Measurements from ENCODE around the gene CMC1.

- RRBS = no CpG with 5 or more reads among the region's 14 CpGs
Measured at GRCh38 chr3:25663366-25663771, 1.3 kb downstream of the TOP2B start.

DNA sequence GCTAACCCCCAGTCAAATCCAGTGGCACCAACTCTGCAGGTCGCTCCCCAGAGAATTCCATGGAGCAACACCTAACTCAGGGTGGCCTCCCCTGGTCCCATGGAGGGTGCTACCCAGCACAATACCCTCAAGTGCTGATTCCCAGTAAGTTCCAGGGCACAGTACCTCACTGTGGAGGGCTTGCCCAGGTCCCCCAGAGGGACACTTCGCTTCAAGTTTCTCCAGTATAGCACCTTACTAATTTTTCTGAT, 231.1 kb downstream of the NEK10 start:
- RRBS = no CpG with 5 or more reads among the region's 2 CpGs

DNA sequence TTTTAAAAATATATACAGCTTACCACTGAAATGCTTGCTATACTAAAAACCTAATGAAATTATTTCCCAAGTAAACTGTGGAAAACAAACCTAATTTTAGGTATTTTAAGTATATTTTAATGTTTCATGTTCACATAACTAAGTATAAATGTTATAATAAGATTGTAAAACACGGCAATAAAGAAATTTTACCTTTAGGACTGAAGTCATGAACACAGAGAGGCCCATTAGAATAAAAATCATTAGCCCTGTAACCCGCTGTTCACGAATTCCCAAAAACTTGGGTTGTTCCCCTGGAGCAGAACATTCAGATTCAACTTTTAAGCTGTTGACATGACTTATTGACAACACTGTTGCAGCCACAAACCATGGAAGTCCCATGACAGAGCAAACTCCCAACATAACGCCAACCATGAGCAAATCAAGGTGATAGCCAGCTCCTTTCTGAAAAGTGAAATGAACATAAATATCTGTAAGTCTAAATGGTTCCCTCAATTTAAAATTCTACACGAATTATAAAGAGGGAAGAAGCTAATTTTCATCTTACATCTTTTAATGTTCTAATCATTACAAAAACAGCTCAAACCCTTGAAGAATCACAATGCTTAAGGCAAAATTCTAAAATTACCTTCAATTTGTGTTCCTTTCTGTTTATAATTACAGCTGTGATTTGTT, 25.3 kb upstream of the NEK10 start:
- RRBS = no CpG with 5 or more reads among the region's 5 CpGs

DNA sequence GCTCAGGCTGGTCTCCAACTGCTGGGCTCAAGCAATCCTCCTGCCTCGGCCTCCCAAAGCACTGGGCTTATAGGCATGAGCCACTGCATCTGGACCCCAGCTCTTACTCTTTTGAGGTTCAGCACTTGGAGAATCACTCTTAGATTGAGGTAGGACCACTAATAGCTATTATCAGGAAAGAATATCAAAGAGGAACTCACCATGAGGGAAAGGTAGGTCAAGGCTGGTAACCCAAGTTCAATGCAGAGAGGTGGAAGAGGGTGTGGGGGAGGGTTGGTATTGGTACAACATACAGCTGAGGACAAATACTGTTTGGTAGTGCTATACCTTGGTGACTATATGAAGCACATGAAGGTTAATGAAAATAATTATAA, 81.1 kb downstream of the EOMES start:
- RRBS = no CpG with 5 or more reads among the region's 1 CpG

- RRBS = no CpG with 5 or more reads among the region's 12 CpGs
Measured at GRCh38 chr3:27719842-27720268, 2.3 kb downstream of the EOMES start.

- RRBS = no CpG with 5 or more reads among the region's 7 CpGs
Measured at GRCh38 chr3:28139115-28139747, 102.2 kb upstream of the CMC1 start.

- RRBS = 2% methylated on average over 28 of the region's 72 CpGs
Measured at GRCh38 chr3:28241133-28242187, at the start of gene CMC1. Gene CMC1, plus strand, starts transcription at chr3:28241619.

DNA sequence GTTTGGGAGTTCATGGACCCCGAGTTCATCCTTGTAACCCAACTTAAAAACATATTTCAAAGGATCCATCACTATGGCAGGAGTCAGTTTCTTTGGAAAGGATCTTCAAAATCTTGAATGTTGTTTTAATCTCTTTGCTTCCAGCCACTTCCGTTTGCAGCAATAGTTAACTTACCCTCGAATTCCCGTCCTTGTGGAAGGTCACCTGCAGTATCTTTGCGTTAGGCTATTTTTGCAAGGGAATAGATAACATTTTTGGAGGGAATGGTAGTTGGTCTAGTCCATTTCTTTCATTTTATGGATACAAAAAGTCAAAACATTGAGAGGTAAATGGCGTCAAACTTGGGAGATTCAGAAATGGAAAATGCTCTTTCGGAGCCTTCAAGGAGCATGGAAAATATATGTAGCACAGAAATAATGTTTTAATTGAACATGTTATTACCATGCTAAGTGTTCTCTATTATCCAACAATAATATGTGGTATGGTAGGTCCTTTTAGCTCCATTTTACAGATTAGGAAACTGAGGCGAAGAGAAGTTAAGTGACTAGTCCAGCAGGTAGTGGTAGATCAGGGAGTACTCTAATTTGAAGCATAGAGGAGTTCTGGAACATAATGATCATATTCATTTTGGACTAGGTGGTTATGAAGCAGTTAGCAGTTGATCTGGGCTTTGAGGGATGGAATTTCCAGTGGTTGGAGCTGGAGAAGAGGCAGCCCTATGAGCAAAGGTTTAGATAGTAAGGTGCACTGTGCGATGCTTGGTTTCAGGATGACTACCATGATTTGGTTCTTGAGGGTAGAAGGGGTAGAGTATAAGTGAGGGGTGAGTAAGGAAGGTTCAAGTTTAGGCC, 995 bp downstream of the CMC1 start:
- RRBS = no CpG with 5 or more reads among the region's 9 CpGs

DNA sequence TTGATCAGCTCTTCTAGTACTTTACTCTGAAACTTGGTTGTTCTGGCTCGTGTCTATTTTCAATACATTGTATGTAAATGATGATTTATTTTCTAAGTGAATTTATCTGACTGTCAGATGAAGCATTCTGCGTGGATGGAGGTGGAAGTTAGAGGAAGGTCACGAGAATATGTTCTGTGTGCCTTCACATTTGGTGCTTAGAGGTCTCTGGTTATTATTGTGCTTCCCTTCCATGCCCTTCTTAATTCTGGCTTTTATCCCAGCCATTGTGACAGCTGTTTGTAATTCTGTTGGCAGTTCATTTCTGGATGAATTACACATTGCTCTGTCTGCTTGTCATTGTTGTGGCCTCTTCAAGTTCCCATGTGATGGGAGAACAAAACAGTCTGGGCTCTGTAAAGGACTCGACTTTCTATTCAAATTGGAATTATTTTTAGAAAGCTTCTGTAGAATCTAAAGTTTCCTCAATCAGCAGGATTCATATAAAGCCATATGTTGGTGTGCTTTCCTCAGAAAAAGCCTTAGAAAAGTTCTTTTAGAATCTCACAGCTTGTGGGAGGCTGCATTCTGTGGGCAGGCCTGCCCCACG, 397.3 kb upstream of the AZI2 start:
- RRBS = no CpG with 5 or more reads among the region's 5 CpGs

DNA sequence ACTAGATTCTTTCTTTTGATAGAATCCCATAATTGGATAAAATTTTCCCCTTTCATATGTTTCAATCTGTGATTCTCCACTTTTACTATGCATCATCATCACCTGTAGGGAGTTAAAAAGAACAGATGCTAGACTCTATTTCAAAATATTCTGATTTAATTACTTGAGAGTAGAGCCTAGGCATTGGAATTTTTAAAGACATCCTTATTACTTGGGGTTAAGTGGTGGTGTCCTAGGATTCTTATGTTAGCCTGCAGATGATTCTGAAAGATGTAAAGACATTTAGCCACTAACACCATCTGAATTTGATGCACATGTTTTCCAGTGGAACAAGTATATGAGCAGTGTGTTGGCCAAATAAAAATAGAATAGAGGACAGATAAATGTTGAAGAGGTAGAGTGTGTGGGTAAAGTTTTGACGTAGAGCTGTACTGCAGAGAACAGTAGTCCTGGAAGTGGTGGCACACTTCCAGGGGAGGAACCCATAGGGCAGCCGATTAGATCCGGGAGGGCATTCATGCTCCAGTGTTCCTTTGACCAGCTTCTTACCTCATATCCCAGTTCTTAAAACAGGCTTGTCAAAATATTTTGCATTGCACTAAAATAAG, 429.0 kb upstream of the AZI2 start:
- RRBS = no CpG with 5 or more reads among the region's 3 CpGs

GRCh38 chr3:29279663-29280097, 1.2 kb upstream of the RBMS3 start:
- RRBS = no CpG with 5 or more reads among the region's 9 CpGs

GRCh38 chr3:29381621-29382157, 100.8 kb downstream of the RBMS3 start:
- RRBS = no CpG with 5 or more reads among the region's 1 CpG

- RRBS = no CpG with 5 or more reads among the region's 2 CpGs
Measured at GRCh38 chr3:29598548-29599259, 317.8 kb downstream of the RBMS3 start.

- RRBS = no CpG with 5 or more reads among the region's 1 CpG
Measured at GRCh38 chr3:29694888-29695270, 414.0 kb downstream of the RBMS3 start.

DNA sequence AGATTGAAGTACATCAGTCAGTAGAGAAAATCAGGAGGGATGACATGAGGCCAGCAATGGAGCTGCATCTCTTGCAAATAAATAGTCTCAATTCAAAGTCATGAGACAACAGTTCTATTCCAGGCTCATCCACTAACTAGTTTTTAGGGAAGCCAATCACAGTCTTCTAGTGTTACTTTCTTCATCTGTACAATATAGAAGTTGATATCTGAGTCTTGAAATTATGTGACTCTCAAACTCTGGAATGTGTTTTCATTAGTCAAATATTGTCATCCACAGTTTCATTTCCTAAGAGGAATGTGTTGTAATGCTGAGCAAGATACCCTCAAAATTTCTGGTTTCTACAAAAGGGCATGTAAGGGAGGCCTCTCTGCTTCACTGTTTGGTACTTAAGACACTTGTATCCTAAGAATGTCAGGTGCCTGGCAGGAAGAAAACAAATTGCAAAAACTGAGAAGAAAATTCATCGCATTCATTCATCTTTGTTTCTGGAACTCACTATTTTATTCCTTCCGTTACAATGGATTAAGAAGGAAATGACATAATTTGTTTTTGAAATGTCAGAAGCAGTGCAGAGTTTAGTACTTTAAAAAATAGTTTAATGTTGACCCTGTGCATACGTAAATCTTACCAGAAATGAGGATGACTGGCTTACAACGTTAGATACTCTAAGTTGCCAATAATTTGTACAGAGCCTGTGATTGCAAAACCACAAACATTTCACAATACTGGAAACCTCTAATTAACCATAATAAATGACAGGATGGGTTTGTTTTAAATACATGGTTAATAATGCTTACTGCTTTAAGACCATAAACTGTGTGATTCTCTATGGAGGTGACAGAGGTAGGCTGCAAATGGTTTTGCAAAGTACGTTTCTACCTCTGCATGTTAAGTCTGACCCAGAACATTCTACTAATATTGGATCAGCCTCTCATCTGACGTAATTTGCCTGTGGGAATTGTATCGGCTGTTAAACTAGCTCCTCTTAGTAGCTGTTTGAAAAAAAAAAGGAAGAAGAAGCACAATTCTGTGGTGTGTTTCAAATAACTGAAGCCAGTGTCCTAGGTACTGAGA, 477.7 kb downstream of the RBMS3 start:
- RRBS = no CpG with 5 or more reads among the region's 7 CpGs

GRCh38 chr3:30285831-30286559, 320.4 kb upstream of the TGFBR2 start:
- RRBS = no CpG with 5 or more reads among the region's 1 CpG

DNA sequence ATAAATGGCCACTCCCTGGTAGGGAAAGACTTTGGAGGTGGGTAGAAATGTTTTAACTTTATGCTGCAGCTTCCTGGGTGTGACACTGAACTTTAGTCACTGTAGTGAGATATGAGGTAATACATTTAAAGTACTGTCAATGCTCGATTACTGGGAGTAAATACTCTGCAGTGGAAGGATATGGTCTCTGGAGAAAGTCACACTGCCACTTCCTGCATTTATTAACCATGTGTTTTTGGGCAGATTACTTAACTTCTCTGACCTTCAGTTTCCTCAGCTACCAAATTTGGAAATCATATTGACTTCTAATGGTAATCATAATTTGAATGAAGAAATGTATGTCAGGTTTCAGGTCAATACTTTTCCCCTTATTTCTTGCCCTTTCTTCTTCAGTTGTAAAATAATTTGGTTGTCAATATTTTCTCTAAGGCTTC, 317.0 kb upstream of the TGFBR2 start:
- RRBS = no CpG with 5 or more reads among the region's 1 CpG

- RRBS = no CpG with 5 or more reads among the region's 2 CpGs
Measured at GRCh38 chr3:30598801-30599367, 7.5 kb upstream of the TGFBR2 start.

Measured in GM19240 (cell line).